Jurkat, Clone E6-1 (cell line): ENCODE measurements around the genes LGMN and GON7.

GRCh38 chr14:92655318-92656157 is 92.9 kb downstream of the LGMN start:
- RRBS, result no CpG with 5 or more reads among the region's 14 CpGs

GRCh38 chr14:92669046-92669767 is 79.2 kb downstream of the LGMN start:
- RRBS, result no CpG with 5 or more reads among the region's 7 CpGs

GRCh38 chr14:92692556-92692871 is 55.9 kb downstream of the LGMN start:
- RRBS, result no CpG with 5 or more reads among the region's 1 CpG

GRCh38 chr14:92706742-92707003 is 41.8 kb downstream of the LGMN start:
- RRBS, result no CpG with 5 or more reads among the region's 8 CpGs

DNA sequence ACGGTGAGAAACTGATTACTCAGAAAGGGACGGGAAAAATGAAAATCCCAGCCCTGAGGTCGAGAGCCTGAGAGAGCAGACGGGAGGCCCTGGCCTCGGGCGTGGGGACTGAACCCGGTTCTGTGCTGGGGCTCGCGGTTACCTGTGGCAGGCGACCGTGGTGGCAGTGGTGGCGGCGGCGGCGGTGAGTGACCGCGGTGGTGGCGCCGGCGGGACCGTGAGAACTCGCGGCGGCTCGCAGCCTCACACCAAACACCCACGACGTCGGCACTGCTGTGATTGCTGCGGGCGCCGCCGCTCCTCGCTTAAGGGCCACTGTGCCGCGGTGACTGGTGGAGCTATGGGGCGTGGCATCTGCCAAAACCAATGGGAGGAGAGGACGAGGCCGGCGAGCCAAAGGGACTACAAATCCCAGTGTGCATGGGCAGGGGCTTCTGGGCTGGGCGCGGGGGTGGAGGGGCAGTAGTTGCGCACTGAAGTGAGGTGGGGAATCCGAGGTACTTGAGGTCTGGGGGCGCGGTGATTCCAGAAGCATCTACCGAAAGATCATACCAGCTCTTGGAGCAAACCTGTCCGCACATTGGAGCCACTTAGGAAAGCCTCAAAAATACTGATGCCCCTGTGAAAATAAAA is at the start of gene LGMN:
LGMN (minus strand) TSS at position 281 of the 633 bp plus-strand sequence.
- RRBS, result 4% methylated on average over 11 of the region's 47 CpGs

DNA sequence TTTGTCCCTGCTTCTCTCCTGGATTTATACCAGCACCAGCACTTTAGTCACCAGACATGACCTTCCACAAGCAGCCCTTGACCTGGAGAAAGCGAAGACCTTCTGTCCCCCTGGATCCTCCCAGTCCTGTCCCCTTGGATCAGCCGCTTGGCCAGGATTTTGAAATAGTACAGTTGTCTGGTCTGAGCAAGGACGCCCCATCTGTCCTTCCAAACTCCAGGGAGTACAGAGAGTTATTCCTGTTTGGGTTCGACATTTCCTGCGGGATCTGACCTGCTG is 45.1 kb upstream of the CHGA start:
- RRBS, result no CpG with 5 or more reads among the region's 5 CpGs

GRCh38 chr14:93008282-93008773 is 85.4 kb downstream of the CHGA start:
- RRBS, result no CpG with 5 or more reads among the region's 11 CpGs

- RRBS, result no CpG with 5 or more reads among the region's 6 CpGs
Observed at GRCh38 chr14:93047348-93047763, 68.4 kb downstream of the ITPK1 start.

DNA sequence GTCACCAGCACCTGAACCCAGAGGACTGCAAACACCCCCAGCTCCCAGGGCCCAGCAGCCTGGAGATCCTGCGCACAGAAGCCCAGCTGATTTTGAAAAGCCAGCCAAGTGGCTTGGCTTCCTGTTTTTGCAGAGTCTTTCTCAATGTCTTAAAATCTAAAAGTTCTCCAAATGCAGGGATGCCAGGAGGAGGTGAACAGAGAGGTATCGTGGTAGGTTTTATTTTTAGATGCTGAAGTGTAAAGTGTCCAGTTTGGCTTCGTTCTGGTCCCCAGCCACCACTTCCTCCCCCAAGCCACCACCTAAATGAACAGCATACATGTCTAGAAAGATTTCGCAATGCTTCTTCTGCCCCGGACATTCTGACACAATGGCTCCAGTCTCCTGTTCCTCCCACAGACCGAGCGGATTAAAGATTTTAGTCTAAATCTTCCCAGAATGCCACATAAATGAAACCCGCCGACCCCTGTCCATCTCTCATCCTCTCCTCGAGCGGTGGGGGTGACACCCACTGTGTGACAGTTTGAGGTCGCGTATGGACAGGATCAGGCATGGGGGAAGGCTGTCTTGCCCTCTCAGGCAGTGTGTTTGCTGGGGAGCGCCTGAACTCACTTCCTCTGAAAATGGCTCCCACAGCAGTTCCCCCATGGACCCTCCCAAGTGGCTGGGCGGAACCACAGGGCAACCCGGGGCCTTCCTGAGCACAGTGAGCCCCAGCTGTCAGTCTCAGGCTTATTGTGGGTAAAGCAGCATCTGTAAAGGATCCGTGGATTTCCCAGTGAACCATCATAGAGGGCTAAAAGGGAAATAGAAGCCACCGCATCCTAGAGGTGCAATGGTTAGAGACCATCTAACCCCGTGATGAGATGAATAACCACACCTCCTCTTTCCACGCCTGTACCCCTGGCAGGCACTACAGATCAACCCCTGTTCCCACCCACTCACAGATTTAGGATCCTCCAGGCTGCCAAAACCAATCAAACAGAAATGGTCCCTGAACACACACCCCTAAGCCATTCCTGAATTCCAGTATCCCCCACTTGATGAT is 41.4 kb downstream of the ITPK1 start:
- RRBS, result no CpG with 5 or more reads among the region's 20 CpGs

DNA sequence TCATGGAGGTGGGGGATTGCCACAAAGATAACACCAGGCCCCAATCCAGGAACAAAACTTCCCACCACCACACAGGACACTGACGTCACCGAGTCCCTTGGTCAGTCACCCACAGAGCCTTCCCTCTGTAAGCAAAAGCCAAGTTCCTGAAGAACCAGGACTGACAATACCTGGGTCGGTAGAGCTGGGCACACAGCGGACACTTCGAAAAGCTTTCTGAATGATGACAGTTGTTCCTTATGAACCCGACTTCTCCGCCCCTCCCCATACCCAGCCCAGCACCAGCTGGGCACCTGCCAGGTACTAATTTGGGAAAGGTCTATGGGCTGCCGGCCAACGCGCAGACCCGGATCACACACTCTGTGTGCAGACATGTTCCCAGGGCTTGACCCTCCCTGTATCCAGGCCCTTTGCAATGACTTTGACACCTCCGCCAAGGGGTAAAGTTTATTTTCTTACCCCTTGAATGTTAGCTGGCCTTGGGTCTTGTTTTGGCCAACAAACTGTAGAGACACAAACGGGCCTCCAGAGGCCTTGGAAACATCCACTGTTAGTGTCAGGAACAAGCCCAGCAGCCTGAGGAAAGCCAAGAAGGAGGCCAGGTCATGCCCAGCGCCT is 18.8 kb downstream of the ITPK1 start:
- RRBS, result no CpG with 5 or more reads among the region's 14 CpGs

DNA sequence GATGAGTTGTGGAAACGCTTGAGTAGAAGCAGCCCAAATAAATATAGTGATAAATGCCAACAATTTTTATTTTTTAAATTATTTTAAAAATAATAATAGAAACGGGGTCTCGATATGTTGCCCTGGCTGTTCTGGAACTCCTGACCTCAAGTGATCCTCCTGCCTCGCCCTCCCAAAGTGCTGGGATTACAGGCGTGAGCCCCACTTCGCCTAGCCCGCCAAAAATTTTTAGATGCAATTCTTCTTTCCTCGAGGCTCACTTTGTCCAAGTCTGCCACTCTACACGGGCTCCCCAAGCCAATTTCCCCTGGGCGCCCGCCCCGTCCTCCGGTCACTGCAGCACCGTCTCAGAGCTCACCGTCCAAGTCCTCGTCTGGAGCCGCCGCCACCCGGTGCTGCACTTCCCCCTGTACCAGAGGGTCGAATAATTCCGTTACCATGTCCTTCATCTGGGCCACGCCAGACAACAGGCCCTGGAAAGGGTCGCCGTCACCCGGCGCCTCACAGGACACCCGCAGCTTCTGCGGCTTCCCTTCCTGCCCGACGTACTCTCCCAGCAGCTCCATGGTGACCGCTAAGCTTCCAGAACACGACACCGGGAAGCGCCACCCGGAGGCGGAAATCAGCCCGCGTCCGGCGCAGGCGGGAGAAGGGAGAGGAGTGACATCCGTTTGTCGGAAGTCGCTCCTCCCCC is at the start of gene GON7:
GON7 (minus strand) TSS at position 594 of the 694 bp plus-strand sequence.
- RRBS, result 2% methylated on average over 16 of the region's 44 CpGs

DNA sequence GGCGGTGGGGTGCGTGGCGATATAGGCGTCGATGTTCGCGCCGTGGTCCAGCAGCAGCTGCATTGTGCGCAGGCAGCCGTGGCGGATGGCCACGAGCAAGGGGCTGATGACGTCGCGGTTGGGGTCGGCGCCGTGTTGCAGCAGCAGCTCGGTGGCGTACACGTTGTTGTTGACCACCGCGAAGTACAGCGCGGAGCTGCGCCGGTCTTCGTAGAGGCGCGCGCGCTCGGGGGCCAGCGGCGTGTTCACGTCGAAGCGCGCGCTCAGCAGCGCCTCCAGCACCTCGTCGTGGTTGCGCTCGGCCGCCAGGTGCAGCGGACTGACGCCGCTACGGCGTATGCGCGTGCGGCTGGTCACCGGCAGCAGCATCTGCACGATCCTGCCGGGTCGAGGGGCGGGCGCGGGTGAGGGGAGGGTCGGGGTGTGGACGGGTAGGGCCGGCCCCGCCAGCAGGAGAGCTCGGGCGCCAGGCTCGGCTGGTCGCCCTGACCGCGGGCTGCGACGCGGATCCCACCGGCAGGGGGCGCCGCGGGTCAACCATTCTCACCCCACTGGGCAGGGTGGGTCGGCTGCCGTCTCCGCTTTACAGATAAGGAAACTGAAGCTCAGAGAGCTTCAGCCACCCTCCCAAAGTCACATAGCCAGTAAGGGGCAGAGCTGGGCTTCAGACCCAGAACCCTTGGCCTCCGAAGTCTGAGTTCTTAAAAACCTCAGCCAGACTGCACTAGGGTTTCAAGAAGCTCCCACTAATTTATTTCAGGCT is 12.3 kb downstream of the FAM181A start:
- RRBS, result 4% methylated on average over 18 of the region's 82 CpGs

- RRBS, result no CpG with 5 or more reads among the region's 8 CpGs
Observed at GRCh38 chr14:93972337-93972756, 4.0 kb downstream of the ASB2 start.

- RRBS, result no CpG with 5 or more reads among the region's 9 CpGs
Observed at GRCh38 chr14:94066084-94066860, 14.7 kb downstream of the DDX24 start.

DNA sequence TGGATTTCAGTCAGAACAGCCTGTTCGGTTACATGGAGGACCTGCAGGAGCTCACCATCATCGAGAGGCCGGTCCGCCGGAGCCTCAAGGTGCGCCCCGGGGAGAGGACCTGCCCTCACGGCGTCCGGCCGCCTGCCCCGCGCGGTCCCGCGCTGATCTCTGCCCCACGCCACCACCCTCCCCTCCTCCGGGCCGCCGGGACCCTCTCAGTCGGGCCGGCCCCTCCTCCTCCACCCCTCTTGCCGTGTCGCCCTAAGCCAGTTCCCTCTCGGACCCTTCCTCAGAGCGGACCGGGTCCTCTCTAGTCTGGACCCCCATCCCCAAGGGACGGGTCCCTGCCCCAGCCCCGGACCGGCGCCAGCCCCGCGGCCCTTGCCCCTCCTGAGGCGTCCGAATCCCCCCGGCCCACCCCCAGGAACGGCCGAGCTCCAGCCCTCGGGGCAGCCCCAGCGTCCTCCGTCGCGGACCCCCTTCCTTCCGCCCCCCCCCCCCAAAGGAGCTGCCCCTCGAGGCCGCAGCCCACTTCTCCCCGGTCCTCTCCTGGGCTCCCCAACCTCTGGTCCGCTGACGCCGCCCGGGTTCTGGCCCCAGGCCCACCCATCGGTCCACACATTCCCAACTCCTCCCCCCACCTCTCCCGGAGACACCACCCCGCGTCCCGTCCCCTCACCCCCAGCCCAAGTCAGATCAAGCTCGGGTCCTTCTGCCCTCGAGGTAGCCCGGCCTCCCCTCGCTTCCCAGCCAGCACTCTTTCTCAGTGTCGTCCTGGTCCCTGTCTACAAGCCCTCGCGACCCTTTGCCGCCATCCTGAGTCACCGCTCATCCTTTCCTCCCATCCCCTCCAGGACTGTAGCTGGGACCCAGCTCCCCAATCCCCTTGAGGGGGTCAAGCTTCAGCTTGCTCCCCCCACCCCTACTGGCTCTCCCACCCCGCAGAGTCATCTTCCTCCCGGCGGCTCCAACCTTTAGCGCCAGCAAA is 661 bp downstream of the PPP4R4 start:
- RRBS, result 34% methylated on average over 34 of the region's 69 CpGs

DNA sequence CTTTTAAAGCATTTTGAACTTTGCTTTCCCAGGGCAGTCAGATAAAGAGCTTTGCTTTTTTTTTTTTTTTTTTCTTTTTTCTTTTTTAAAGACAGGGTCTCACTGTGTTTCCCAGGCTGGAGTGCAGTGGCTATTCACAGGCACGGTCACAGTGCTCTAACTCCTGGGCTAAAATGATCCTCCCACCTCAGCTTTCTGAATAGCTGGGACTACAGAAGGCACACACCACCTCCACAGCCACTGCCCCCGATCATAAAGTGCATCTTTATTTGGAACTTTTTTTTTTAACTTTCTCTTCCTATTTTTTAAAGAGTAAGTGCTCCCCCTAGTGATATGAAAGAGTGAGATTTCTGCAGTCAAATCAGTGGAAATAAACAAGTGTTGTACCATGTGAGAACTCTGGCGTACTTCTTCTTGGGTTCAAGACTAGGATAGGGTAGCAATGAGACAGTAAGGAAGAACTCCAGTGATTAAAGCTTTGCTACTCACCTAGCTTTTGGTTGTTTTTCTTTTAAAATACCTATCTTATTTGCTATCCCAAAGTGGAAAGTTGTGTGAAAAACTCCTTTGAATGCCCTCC is 6.5 kb downstream of the PPP4R4 start:
- RRBS, result no CpG with 5 or more reads among the region's 3 CpGs

DNA sequence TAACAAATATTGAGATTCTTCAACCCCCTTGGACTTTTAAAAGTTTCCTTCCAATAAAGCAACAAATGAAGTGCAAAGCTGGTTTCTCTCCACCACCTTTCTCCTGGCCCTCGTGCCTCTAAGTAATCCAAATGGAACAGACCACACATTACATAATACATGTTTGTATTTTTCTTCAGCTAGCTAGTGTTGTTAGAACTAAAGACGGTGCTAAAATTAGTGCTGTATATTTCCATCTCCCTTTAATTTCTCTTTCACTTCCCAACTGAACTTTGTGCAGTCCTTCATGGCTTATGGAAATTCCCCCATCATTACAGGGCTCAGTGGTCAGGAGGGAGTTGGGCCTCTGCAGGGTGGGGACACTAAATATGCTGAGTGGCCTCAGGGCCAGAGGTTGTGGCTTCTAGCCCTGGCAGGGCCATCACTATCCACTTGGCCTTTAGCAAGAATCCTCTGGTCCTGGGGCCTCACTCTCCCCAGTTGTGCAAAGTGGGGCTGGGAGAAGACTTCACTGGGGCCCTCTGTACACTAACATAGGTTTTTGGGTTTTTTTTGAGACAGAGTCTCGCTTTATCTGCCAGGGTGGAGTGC is 3.5 kb downstream of the SERPINA1 start:
- RRBS, result no CpG with 5 or more reads among the region's 3 CpGs

DNA sequence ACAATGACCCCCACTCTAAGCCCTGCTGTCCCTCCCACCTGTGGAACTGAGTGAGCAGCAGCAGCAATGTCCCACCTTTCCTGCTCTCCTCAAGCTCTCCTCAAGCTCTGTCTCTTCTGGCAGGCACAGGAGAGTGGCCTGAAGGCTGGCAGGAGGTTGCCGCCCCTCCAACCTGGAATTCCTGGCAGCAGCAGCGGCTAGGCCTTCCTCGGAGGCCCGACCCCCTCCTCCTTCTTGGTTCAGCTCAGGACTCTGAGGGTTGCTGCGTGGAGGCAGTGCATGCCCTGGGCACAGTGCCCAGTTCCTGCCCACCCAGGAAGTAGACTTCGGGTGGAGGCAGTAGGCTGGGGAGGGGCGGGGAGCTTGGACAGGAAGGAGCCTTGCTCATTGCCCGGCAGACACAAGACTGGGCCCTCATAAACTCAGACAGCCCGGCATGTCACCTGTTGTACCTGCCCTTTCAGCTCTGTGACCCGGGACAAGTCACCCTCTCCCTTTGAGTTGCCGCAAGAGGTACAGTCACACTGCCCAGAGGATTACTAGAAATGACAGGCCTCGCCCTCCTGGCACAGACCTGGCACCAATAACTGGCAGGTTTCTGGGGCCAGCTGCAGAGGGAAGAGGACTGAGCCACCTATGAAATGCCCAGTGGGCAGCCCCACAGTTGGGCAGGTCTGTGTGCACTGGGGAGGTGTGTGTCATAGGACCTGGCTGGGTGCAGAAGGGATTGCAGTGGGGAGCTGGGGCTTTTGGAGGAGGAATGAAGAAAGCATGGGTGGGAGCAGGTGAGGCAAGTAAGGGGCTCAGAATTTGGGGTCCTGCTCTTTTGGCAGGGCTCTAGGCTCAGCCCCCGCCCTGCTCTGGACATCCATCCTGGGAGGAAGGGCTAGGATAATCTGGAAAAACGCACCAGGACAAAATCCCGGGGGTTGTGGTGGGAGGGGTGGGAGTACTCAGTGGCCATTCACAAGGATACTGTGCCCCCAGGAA is 2.3 kb upstream of the SERPINA1 start:
- RRBS, result 50% methylated on average over 2 of the region's 15 CpGs

GRCh38 chr14:94395692-94396527 is 7.5 kb upstream of the SERPINA1 start:
- RRBS, result no CpG with 5 or more reads among the region's 6 CpGs